SP-49 (cell line): ENCODE data around the gene RFC4.

- PRO-cap: no peak
These were observed 908 bp upstream of the DGKG start for GRCh38 chr3:186362861-186363422.

- PRO-cap: no peak
These were observed 3.6 kb upstream of the DGKG start for GRCh38 chr3:186365674-186366074.

DNA sequence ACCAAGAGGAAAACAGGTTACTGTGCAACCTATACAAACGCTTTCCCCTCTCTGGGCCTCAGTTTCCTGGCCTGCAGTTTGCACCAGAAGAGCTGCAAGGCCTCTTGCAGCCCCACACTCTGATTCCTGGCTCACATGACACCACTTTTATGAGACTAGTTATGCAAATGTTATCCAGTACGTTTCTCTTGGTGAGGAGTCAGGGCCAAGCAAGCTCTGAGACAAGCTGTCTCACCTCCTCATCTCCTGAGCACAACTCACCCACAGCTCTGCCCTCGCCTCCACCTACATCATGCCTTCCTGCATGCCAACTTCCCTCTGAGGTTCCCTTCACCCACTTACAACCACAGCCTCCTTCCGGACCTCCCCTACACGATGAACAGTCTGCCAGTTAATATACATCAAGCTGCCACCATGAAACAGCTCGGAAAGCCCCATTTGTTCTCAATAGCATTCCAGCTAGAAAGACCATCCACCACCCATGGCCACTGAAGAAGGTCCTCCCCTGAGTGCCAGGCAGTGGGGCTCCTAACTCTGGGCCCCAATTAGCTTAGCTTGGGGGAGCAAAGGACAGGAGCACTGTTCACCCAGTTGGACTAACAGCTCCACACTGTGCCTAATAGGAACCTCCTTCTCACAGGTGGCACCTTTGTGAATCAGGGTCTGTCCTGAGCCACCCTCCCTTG is 25.0 kb downstream of the CRYGS start:
- PRO-cap: no peak

DNA sequence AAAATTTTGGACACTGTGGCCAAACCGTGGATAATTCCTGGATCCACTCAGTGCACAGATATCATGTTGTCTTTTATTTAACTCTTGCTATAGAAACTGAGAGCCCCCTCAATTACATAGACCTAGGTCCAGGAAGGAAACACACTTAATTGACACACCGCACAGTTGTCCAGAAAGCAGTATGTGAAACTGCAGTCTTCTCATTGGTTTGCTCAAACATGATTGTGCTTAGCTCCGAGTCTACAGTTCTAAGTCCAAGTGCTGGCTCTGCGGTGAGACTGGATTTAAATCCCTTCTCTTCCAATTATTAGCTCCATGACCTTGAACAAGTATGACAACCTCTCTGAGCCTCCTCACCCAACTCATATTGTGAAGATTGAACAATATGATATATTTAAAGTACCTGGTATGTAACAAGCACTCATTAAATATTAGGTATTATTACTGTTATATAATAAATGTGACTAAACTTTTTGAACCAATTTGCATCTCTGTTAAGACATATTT is 19.0 kb upstream of the AHSG start:
- PRO-cap: no peak

DNA sequence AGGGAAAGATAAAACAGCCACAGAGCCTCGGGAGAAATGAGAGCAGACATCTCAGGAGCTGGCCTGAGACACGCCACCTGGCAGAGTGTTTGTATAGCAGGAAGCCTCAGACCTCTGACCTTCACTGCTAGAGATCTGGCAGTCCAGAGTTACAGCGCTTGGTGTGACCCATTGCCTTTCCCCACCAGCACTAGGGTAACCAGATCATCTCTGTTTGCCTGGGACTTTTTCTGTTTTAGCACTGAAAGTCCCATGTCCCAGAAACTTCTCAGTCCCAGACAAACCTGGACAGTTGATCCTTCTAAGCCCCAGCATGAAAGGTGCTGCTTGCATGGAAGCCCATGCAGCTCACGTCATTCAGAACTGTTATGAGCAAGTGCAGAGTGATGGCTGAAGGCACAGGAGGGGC is 18.3 kb upstream of the AHSG start:
- PRO-cap: no peak

DNA sequence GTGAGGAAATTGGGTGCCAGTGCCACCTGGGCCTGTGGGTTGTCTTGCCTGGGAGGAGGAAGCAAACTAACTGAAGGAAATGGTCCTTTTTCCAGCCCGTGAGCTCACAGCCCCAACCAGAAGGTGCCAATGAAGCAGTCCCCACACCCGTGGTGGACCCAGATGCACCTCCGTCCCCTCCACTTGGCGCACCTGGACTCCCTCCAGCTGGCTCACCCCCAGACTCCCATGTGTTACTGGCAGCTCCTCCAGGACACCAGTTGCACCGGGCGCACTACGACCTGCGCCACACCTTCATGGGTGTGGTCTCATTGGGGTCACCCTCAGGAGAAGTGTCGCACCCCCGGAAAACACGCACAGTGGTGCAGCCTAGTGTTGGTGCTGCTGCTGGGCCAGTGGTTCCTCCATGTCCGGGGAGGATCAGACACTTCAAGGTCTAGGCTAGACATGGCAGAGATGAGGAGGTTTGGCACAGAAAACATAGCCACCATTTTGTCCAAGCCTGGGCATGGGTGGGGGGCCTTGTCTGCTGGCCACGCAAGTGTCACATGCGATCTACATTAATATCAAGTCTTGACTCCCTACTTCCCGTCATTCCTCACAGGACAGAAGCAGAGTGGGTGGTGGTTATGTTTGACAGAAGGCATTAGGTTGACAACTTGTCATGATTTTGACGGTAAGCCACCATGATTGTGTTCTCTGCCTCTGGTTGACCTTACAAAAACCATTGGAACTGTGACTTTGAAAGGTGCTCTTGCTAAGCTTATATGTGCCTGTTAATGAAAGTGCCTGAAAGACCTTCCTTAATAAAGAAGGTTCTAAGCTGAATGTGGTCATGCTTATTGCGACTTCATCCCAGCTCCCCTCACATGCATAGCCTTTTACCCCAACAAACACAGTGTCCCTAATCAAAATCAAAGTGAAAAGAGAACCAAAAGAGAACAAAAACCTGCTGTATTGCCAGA is 7.9 kb downstream of the AHSG start:
- PRO-cap: no peak

GRCh38 chr3:186642036-186642513 is 1.9 kb downstream of the FETUB start:
- PRO-cap: no peak

DNA sequence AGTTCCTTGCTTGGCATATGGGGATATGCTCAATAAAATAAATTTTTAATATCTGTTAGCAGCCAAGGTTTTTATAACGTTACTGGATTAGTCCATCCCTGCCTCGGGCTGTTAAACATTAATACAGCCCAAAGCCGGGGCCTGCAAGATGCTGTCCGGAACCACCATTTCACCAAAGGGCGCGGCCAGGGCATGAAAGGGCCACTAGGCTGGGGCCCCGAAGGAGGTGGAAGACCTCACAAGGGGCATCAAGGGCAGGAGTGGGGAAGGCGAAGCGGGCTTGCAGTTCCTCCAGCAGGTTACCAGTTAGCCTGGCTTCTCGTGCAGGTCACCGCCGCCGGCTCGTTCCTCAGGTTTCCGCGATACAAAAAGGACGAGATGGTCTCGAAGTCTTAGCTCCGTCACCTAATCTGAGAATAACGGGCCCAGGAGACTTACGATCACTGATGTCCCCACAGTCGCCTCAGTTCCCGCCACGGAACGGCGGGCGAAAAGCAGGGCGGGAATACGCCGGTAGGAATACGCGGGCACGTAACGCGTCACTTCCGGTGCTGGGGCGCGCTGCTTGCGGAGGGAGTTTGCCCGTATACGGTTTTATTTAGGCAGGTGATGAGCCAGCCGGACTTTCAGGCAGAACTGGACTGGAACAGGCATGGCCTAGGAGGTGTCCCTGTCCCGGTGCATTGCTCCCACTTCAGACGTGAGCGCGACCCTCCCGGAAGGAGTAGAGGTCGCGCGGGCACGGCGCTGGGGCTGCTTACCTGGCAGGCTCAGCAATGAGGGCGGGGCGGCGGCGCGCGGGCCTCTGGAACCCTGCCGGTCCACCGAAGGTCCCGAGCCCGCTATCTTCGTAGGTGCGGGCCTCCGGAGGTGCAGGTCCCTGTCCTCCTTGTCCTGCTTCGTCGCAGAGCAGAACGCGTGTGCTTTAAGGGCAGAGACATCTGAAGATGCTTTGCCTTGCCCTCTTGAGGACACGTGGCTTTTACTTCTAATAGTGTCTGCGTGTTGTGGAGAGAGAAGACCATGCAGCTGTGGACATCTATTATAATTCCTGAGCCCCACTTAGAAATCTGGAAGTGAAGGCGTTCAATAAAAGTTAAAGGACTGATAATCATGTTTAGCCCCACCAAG is at the start of gene RFC4:
RFC4 (minus strand) TSS at position 496 of the 1,131 bp plus-strand sequence.
- PRO-cap: bidirectional peak, plus-strand start at position 542 of the sequence, minus-strand start at position 418 of the sequence

GRCh38 chr3:186893119-186893873 is 37.0 kb upstream of the ST6GAL1 start:
- PRO-cap: no peak

- PRO-cap: no peak
These were observed 22.5 kb downstream of the ST6GAL1 start for GRCh38 chr3:186952769-186953376.

GRCh38 chr3:186964892-186965788 is 34.8 kb downstream of the ST6GAL1 start:
- PRO-cap: no peak

GRCh38 chr3:186985746-186986454 is 55.6 kb downstream of the ST6GAL1 start:
- PRO-cap: no peak

DNA sequence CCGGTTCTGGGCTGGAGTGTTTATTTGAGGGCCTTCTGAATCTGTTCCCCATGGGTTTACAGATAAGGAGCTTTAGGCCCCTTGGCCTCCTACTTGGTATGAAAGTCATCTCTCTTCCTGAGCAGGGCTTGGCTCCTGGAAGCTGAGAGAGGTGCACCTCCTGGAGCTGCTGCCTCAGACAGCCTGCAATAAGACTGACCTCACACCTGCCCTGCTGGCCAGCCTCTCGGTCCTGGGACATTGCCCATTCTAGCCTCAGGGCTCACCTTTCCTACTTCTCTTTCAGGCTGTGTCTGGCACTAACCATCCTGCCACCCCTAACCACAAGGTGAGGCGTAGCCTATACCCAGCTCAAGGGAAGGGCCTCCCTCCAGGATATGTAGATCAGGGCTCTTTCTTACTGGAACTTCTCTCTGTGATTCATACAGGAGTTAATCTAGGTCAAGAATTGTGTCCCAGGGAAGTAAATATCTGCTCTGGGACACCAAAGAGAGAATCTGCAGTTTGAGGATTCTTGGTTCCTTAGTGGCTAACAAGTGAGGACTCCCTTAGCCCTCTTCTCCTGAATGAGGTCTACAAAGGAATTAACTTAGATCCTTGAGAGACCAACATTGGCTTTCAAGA is 10.2 kb upstream of the RTP1 start:
- PRO-cap: no peak

GRCh38 chr3:187286453-187287215 is 4.9 kb downstream of the MASP1 start:
- PRO-cap: no peak

DNA sequence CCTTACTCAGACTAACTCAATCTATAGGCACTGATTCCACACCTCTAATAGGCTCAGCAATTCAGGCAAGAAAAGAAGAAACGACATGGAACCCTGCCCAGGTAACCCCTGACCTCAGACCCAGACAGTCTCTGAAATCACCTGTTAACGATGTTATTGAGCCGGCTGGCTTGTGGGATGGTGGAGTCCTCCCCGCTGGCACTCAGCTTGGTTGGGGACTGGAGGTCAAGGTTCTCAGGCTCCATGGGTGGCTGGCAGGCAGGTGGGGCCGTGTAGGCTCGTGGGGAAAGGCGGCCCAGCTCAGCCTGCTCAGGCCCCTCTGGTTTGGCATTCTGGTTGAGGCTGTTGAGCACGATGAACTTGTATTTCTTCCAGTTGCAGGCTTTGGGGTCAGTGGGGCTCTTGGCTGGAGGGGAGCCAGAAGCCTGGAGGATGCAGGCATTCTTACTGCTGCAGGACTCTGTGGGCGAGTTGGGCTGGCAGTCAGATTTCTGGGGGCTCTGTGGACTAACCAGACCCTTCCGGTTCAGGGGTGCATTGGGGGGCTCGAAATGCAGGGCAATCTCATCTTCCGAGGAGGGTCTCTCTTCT is 16.3 kb downstream of the BCL6 start:
- PRO-cap: no peak

- PRO-cap: no peak
These were observed 144.4 kb upstream of the BCL6 start for GRCh38 chr3:187889585-187890126.

DNA sequence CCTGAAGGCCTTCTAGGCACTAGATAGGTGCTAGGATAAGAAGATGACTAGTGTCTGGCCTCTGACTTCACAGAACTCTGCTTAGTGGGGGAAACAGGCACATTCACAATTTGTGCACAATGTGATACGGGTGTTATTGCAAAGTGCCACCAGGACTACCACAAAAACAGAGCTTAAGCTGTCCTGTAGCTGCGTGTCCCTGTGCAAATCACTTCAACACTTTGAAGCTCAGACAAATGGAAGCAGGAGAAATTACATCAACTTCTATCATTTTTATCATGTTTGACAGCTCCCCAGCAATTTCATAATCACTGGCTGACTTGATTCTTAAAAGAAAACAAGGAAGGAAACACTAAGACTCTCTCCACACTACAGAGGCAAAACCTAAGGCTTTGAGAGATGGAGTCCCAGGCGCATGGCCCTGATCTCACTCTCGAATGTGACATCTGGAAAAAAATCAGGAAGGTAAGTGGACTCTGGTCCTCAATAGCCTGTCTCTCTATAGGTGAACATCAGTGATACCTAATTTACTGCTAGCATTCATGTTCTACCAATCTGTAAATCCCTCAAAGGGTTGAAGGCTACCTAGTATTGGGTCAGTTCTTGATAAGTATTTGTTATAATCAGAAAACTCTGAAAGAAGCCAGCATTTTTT is 81.3 kb upstream of the LPP start:
- PRO-cap: no peak

DNA sequence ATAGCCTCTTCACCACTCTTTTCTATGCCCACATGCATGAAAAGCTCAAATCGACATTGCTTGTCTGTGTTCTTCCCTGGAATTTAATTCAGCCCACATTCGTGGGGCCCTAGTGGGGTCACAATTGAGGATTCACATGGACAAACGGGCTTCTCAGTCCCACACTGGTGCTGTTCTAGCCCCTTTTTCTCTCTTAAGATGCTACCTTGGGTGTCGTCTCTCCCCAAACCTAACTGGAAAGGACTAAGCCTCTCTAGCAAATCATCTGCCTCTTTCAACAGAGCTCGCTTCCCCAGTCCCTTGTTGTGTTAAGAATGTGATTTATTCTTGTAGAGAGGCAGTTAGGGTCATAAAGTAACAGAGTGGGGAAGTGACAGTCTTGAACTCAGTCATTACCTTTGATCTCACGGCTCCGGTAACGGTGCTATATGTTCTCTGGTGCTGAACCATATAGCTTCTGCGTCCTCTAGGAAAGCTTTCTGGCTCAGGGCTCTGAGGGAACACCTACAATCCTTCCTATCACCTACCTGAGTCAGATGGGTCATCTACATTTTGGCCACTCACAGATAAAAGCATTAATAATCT is 4.9 kb downstream of the LPP start:
- PRO-cap: no peak

DNA sequence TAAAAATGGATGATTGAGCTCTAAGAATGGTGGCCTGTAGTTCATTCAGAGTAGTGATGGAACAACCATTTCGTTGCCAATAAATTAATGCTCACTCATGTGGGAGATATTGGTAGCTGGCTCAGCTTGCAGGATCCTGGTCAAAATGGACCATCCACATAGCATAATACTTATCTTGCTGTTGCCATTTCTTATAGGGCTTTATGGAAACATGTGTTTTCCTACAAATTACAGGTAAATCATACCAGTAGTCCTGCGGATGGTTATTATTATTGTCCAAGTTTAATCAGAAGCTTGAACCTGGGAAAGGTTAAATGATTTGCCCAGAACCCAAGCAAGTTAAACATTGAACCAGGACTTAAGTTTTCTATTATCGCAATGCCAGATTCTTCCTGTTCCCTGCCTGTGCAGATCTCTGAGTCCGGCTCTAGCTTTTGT is 12.4 kb downstream of the LPP start:
- PRO-cap: no peak

- PRO-cap: no peak
These were observed 29.3 kb downstream of the LPP start for GRCh38 chr3:188183281-188183674.